LUHMES (cell line): ENCODE measurements around the gene CFAP45.

DNA sequence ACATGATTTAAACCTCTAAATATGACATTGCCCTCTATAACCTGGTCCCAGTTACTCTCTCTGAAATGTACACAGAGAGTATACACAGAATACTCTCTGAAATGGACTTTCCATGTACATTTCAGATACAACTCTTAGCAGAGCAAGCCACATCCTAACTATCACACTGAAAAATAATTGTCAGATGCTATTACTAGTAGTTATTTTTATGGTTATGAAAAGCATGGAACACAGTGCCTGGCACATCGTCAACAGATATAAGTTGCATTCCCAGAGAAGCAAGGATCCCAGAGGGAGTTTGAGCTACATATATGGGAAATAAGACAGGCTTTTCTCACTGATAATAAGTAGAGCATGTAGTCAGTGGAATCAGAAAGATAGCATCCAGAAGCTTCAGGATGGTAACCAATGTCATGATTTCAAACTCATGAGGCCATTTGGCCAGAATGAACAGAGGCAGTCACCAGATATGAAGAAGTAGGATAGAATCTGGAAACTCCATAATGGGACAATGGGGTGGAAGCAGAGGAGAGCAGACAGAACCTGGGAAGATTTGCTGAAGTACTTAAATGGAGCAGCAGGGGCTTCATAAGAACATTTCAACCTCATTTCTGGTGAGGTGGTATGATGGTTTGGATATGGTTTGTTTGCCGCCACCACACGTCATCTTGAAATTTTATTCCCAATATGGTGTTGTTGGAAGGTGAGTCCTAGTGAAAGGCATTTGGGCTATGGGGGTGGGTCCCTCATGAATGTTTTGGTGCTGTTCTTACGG is 2.0 kb downstream of the APCS start:
- PRO-cap, result no peak

DNA sequence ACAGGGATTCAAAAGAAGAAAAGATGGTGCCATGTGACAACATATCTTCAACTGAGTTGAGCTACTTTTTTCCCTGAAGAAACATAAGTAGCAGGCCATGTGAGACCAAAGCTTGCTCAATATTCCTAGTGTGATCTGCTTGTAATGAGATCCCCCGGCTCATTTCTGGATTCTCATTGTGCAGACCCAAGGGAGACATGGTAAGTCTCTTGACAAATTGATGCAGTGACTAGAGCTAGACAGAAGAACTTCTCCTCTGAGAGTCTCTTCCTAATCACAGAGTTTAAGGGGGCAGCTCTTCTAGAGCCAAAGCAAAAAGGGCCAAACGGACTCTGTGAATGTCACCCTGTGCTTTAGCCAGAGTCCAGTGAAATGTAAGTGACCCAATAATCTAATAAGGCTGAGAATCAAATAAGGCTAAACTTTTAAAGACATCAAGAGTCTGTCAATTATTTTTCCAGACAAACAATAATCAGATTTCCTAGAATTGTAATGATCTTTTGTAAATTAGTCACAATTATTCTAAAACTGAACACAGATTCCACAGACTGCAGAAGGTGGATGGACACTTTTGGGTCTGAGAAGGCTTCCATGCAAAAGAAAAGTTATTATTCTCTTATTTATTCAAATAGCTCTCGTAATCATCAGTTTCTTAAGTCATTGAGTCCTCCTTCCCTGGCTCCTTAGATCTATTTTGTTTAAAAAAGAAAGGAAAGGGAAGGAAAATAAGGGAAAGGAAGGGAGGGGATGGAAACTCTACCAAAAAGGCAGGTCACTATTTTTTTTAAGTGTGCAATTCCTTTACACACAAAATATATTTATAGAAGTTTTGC is 6.2 kb downstream of the APCS start:
- PRO-cap, result no peak

DNA sequence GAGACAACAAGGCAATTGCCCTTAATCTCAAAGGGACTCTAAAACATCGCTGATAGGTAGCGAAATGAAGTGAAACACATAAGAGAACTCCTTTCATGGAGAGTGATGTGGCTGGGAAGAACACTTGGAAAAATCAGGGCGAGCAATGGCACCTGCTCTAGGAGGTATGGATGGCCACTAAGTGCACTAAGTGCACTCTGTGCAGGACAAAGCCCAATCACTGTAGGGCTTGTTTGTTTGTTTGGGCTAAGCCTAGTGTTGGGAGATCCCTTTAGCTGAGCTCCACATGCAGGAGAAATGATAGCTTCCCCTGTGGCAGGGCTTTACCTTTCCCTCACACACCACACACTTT is 7.7 kb downstream of the APCS start:
- PRO-cap, result no peak

GRCh38 chr1:159705689-159706090 is 8.7 kb downstream of the CRP start:
- PRO-cap, result no peak

- PRO-cap, result no peak
Observed at GRCh38 chr1:159790247-159790586, 9.5 kb downstream of the DUSP23 start.

DNA sequence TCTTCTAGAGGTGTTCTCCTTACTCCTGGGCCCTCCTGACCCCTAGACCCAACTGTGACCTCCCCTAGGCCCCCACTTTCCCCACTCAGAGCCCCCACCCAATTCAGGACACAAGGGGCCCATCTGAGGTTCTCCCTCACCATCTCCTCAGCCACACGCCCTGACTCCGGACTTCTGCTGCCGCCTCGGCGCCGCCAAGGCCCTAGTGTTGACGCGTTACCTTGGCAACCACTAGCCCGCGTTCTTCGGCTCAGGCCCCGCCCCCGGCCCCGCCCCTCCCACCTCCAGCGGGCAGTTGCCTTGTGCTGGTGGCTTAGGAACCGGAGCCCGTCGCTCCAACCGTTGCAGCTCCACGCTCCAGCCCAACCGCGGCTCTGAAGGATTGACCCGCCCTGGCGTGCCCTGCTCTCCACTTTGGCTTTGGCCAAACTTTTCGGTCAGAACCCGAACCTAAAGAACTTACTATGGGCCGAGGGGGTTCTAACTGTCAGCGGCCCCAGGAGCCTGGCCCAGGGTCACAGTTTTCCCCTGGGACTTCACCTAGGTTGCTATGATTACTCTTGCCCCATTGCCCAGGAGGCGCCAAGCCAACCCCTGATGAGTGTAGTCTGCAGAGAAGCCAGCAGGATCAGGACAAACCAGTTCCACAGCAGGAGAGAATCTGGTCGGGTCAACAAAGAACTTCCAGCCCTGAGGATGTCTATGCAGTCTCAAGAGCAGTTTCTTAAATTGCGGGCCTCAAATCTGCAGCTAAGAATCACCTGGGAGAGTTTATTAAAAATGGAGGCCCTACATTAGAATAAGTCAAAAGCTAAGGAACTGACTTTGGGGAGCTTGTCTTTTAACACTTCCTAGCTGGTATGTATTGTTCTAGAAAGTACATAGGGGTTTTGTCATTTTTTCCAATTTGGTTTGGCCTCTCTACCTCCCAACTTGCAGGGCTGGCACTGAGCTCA is at the start of gene CFAP45:
CFAP45 (minus strand) TSS at position 210 of the 956 bp plus-strand sequence.
- PRO-cap, result unidirectional peak, plus-strand start at position 280 of the sequence; unidirectional peak, plus-strand start at position 316 of the sequence

DNA sequence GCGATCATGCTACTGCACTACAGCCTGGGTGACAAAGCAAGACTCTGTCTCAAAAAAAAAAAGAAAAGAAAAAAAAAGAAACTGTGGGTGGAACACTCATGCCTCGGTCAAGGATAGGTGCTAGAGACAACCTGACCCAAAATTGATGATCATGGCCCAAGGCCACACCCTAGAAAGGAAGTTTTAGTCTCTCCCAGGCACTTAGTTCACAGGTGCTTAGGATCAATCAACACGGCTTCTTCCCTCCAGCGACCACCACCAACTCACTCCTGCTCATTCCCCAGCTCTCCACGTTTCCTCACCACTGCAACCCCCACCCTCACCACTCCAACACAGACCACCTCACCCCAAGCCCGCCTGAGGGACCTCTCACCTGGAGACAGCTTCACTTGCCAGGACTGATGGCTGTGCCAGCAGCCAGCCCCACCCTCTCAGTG is 7.9 kb downstream of the TAGLN2 start:
- PRO-cap, result no peak

- PRO-cap, result no peak
Observed at GRCh38 chr1:159921875-159922819, 3.2 kb downstream of the TAGLN2 start.

DNA sequence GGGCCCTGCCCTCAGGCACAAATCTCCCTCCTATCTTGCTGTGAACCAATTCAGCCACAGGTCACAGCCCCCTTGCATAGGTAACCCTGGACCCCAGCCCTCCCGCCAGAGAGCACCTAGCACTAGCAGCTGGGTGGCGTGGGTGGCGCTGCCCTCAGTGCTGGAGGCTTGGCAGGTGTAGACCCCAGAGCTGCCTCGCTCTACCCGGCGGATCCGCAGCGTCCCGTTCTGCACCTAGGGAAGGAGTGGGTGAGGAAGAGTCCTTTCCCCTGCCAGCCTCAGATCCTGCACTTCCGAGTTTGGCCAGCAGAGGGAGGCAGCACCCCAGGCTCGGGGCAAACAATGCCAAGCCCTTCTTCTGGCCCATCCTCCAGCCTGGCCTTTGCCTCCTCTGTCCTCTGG is 9.1 kb downstream of the IGSF9 start:
- PRO-cap, result no peak

- PRO-cap, result no peak
Observed at GRCh38 chr1:159944178-159945185, 931 bp downstream of the IGSF9 start.

DNA sequence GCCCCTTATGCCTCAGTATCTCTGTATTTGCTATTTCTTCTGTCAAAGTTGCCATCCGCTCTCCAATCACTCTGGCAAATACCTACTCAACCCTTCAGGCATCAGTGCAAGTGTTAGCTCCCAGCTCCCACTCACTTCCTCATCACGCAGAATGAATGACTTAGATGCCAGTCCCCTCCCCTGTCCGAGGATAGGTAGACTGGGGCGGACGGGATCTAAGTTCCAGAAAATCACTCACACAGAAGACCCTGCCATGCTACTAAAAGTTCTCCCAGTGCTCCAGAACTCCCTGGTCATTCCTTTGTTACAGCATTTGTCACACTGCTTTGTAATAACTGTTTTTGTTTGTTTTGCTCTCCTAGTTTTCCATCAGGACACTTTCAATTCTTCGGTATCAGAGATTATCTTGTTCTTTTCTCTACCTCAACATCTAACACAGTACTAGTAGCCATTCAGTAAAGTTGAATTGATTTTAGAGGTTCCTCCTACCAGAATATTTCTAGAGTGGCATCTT is 786 bp upstream of the PIGM start:
- PRO-cap, result no peak

GRCh38 chr1:160068171-160068658 is 1.7 kb downstream of the KCNJ10 start:
- PRO-cap, result no peak

DNA sequence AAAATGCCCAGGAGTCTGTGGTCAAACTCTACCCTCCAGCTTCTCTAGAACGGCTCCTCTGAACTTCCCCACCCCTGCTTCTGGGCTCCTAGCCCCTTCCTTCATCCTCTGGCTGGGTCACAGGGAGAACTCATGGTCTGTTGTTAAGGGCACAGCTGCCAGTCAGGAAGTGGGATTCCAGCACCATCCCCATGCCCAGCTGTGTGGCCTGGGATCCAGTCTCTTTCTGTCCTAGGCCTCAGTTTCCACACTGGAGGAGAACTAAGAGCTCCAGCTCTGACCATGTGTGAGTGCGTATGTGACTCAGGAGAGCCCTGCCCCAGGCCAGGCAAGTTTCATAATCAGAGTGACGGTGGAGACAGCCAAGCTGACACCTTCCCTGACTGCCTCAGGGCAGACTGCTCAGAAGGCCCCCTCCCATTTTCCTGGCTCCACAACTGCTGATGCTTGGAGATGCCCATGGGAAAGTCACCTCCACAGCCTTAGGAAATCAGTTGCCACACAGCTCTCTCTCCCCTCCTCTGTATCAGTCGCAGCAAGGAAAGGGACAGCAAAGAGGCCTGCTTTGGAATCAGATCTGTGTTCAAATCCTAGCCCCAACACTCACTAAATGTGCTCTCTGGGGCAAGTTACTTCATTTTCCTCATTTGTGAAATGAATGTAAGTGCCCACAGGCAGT is 1.8 kb downstream of the IGSF8 start:
- PRO-cap, result no peak

- PRO-cap, result no peak
Observed at GRCh38 chr1:160193545-160193994, 3.2 kb downstream of the CASQ1 start.

DNA sequence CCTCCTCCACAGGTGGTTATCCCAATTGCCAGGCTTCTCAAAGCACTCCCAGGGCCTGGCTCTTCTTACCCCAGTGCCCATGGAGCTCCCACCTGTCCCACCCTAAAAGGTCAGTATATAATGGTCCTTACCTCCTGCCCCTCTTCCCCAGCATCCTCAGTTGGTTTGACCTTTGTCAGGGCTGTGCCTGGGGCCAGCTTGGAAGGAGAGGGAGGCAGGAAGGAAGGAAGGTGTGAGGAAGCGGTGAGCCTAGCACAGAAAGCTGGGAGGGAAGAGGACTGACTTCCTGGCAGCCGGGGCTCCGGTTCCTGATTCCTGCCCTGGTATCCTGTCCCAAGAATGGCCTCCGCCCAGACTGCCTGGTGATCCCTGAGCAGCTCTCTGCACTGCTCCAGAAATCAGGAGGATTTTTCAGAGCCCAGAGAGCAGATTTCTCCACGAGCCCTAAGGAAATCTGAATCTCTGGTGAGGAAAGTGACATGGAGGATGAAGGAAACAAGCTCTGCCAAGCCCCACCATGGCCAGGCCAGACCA is 3.0 kb downstream of the PEA15 start:
- PRO-cap, result no peak

GRCh38 chr1:160317185-160317476 is 25.9 kb downstream of the COPA start:
- PRO-cap, result no peak

DNA sequence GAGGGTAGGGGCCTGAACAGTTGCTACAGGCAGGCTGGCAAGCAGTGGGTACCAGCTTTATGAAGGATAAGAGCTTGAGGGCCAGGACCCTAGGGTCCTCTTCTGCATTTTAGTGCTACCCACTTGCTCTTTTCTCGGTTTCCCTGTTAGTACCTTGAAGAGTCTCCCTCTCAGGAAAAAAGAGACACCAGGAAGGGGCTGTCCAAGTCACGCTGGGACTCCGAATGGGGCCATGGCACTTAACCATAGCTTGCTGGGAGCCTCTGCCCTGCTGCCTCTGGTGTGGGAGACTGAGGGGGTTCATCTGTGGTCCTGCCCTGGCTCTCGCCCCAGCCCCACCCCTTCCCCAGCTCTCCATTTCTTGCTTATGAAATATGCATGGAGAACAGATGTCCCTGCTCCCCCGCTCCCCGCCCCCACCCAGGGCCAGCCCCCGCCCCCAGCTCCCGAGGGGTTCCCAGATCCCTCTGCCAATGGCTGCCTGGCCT is 352 bp upstream of the NHLH1 start:
- PRO-cap, result bidirectional peak, plus-strand start outside the sequence, minus-strand start at position 293 of the sequence

- PRO-cap, result no peak
Observed at GRCh38 chr1:160401287-160401921, 1.0 kb downstream of the VANGL2 start.

- PRO-cap, result no peak
Observed at GRCh38 chr1:160678601-160679285, 31.9 kb upstream of the SLAMF1 start.

DNA sequence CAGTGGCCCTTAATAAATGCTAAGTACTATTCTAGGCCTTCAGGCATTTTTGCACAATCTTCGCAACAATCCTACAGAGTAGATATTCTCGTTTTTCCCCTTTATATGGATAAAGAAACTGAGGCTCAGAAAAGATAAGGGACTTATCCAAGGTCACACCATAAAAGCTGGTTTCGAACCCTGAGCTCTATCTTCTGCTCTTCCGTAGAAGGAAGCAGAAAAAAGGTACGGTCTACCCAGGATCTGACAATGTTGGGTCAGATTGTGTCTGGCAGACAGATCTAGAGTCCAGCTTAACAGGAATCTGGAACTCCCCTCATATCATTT is 21.6 kb downstream of the LY9 start:
- PRO-cap, result no peak